Glomerular endothelial cell (primary cell): ENCODE data around the gene LCA5L.

- RAMPAGE, long total RNA: no peak
Observed at GRCh38 chr21:39312090-39312935, 1.1 kb downstream of the BRWD1 start.

DNA sequence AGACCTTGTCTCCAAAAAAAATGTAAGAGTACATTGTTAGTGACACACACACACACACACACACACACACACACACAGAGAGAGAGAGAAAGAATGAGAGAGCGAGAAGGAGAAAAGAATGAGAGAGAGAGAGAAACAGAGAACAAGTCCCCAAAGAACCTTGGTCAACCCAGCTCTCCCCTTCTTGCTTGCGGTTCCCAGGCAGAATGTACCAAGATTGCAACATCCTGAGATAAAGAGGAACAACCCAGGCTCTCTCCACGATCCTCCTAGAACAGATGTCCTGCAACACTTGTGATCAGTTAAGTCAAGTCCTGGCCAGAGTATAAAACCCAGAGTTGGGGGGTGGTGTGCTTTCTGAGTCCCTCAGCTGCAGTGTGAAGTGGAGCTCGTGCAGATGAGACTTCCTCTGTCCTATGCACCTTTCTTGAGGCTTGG is 9.7 kb upstream of the GET1 start:
- RAMPAGE, long total RNA: no peak

- RAMPAGE, long total RNA: no peak
Observed at GRCh38 chr21:39445163-39446447, at the start of gene LCA5L. LCA5L (minus strand) TSS chr21:39445778.

GRCh38 chr21:39671528-39671899 is 58.8 kb downstream of the B3GALT5 start:
- RAMPAGE, long total RNA: no peak

- RAMPAGE, long total RNA: no peak
Observed at GRCh38 chr21:39788378-39788955, 43.5 kb downstream of the IGSF5 start.

DNA sequence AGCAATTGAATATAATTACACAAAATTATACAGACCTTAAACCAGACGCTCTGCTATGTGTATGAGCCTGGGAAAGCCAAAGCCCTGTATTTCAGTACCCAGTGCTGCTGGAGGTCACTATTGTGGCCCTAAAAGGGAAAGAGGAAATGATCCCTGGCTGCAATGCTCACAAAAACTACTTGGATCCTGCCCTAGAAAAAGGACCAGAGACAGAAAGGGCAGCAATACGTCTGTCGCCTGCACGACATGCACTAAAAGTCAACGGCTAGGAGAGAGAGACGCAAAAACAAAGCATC is 284.4 kb downstream of the DSCAM start:
- RAMPAGE, long total RNA: no peak

DNA sequence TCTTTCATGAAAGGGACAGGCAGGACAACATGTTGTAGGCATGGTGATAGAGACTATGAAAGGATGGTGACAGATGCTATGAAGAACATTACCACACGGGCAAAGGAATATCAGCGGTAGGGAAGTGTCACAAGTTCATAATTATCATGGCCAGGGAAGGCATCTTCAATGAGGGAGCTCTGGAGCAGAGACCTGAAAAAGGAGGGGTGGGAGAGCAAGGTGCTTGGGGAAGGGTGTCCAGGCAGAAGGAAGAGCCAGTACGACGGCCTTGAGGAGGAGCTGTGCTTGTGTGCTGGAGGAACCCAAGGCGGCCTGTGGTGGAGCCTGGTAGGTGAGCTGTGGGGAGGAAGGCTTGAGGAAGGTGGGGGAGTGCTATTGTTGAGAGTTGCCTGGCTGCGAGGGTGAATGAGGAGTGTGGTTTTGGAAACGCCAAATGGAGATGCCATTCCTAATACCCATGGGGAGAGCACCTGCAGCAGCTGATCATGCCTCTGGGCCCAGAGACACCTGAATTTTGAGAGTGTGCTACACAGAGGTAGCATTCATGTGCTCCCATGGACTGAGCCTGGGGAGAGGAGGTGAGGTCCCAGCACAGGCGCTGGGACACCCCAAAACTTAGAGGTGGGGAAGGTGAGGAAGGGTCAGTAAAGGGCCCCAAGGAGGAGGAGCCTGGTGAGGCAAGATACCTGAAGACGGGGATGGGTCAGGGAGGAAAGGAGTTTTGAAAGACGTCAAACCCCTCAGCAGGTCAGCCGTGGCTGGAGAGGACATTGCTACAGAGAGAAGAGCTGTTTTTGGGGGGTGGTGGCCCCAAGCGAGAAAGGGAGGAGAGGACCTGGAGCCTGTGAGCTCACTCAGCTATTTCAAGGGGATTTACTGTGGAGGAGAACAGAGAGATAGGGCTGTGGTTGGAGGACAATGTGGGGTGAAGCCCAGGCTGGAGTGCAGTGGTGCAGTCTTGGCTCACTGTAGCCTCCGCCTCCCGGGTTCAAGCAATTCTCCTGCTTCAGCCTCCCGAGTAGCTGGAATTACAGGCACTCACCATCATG is 35.5 kb downstream of the BACE2 start:
- RAMPAGE, long total RNA: no peak

DNA sequence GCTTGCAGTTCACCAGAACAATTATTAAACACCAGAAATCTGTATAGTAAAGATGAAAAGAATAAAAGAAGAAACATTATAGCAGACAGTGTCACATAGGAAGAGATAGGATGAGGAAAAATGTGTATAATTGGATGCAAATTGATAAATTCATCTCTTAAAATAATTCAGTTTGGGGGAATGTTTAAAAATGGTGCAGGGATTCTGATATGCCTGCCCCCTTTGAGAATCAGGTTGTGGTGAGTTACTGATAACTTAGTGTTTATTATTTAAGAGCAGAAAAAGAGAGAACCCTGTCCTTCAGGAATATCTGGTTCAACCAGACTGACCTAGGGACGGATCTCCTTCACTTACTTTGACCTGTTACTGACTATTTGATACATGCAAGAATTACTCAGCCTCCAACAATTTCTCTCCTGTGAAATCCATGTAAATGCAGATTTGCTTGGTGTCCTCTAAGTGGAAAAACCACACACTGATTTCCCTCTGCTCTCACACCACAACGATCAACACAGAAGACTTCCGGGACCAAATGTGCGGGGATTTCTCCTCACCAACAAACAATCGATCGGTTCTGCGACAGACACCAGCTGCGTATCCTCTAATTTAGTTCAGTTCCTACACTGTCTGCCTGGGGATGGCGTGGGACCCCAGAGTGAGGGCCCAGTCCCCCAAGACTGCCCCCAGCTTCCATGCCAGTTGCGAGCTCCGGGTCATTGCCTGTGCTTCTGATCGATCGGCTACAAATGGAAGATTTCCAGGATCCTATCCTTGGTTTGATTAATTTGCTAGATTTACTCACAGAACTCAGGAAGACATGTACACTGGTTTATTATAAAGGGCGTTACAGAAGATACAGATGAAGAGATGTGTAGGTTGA is 51.6 kb downstream of the BACE2 start:
- RAMPAGE, long total RNA: no peak

DNA sequence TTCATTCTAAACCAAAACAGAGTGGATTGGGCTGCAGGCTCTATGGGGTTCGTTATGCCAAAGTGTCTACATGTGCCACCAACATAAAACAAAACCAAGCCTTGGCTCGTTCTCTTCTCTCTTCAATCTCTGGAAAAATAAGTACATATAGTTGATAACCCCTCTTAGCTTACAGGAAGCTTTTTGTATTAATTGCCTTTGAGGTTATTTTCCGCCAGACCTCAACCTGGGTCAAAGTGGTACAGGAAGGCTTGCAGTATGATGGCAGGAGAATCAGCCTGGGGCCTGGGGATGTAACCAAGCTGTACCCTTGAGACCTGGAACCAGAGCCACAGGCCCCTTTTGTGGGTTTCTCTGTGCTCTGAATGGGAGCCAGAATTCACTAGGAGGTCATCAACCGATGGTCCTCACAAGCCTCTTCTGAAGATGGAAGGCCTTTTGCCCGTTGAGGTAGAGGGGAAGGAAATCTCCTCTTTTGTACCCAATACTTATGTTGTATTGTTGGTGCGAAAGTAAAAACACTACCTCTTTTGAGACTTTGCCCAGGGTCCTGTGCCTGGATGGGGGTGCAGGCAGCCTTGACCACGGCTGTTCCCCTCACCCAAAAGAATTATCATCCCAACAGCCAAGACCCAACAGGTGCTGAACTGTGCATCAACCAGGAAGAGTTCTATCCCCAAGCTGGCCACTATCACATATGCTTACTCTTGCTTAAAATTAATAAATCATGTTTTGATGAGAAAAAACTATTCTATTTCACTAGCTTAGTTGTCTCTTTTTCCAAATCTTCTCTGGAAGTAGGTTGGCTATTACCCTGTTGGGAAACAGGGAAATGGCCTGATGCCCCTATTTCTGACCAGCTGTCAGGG is 40.5 kb upstream of the FAM3B start:
- RAMPAGE, long total RNA: no peak

GRCh38 chr21:41280272-41280813 is 36.3 kb upstream of the FAM3B start:
- RAMPAGE, long total RNA: no peak

DNA sequence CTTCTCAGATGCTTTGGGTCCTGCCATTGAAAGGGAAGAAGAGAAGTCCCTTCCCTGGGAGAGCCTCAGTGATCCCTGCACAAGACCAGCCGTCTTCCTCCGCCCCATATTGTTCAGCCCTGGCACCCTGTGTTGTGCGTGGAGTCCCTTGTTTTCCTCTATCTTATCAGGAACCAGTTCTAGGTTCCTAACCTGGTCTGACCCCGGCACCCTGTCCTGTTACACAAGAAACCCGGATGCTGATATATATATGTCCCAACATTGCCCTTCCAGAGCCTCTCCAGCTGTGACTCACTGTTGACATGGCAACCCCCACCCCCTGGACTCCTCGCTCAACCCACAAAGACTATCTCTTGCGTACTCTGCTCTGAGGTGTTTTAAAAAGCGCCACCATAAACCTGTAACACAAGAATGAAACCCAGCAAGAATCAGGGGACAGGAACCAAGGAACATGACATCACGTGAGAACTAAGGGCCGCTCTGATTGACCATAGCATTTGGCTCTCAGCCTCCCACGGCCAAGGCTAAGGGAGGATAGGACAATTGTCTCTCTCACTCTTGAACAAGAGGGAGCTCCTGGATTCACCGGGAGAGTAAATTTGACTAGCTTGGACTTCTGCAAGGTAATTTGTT is 4.9 kb downstream of the MX2 start:
- RAMPAGE, long total RNA: no peak

- RAMPAGE, long total RNA: no peak
Observed at GRCh38 chr21:41565640-41566138, 57.7 kb upstream of the TMPRSS2 start.

GRCh38 chr21:41648104-41649150 is 118.4 kb downstream of the RIPK4 start:
- RAMPAGE, long total RNA: no peak

GRCh38 chr21:41678198-41678827 is 88.5 kb downstream of the RIPK4 start:
- RAMPAGE, long total RNA: no peak

GRCh38 chr21:41717564-41717849 is 49.3 kb downstream of the RIPK4 start:
- RAMPAGE, long total RNA: no peak

- RAMPAGE, long total RNA: no peak
Observed at GRCh38 chr21:41767680-41768444, 1.0 kb upstream of the RIPK4 start.

DNA sequence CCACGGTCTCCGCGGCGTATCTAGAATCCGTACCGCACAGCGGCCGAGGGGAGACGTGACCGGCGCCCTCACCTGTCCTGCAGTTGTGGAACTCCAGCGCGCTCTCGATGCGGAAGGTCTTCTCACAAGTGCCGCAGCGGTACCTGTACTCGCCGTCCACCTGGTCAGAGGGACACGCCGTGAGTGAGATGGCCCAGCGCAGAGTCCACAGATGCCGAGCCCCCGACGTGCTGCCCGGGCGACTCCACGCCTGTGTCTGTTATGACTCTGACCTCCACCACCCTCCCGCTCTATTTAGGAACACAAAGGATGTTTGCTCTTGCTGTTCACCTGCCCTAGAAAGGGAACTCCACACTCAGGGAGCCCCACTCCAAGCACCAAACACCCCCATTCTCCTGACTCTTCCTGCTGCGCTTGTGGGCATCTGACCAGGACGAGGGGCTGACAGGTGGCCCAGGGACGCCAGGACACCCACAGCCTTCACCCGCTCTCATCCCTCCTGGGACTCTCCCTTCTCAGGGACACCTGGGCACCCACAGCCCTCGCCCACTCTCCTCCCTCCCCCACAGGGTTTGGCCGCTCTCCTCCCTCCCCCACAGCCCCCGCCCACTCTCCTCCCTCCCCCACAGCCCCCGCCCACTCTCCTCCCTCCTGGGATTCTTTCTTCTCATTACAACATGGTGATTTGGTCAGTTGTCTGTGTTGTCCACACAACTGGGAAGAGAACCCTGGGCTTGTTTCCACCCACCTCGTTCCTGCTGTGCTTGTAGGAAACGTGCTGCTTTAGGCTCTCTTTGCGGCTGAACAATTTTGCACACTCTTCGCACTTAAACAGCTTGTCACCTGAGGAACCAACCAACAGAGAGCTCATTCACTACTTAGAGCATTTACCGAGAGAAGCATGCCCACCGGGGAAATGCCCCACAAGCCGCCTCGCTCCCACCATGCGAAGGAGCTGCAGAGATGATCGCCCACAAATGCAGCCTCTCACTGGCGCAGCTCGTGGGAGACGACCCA is 43.5 kb downstream of the PRDM15 start:
- RAMPAGE, long total RNA: no peak

DNA sequence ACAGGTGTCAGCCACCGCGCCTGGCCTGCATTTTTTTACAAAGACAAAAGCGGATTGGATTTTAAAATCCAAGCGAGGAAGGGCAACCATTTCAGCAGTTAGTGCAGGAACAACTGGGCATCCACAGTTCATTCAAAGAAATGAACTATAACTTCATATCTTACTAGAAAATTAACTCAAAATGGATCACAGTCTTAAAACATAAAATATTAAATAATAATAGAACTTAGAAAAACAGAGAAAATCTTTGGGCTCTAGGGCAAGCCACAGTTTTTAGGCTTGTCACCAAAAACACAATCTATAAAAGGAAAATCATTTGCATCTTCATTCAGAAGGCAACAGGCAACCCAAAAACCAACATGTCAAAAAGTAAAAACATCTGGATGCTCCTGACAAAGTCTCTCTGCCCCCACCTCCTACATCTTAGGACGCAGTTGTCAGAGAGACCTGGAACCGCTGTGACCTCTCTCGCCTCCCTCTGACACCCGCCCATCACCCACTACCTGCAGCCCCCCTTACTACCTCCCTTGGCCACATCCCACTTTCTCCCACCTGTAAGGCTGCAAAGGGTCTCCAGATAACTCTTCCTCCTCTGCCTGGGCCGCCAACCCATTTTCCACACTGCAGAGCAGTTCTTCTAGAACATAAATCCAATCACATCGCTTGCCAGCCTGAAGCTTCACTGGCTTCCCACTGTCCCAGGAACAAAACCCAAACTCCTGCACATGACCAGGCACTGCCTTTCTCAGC is 14.9 kb downstream of the PRDM15 start:
- RAMPAGE, long total RNA: no peak

- RAMPAGE, long total RNA: no peak
Observed at GRCh38 chr21:41873716-41874449, 5.3 kb downstream of the PRDM15 start.

- RAMPAGE, long total RNA: no peak
Observed at GRCh38 chr21:42037942-42038457, 27.8 kb upstream of the ZBTB21 start.